Monocyte (primary cell): ENCODE measurements around the gene ID1.

DNA sequence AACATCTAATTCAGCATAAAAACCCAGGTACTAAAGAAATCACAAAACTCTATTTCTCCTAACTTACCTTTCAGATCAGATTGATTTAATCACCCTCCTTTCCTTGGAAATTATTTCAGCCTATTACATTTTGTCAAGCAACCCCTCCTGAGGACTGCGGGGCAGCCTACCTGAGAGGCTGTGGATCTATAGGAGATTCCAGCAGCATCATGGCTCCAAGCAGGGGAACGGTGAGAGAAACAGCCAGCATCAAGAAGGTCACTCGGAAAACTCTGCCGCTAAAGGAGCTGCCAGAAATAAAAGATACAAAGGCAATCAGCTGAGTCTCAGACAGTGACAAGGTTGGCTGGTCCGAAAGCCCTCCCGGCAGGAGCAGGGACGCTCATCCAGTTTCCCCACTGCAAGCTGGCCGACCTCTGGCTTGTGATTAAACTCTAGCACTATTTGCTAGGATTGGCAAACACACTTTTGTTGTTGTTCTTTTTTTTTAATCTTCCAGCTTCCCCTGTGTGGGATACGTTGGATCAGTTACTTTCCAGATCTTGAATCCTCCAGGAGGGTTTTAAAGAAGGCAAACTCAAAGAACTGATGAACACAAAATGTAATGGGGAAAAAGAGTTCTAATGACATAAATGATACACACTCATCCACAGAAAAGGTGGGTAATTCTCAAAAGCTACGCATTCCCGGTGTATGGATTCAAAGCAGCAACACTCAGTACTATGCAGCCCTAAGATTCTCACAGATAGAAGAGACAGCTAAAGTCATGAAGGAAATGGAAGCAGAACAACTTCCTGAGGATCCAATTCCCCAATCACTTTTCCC, 8.6 kb downstream of the APMAP start:
- PRO-cap, 2 experiments, result no peak in any of the 2 experiments

DNA sequence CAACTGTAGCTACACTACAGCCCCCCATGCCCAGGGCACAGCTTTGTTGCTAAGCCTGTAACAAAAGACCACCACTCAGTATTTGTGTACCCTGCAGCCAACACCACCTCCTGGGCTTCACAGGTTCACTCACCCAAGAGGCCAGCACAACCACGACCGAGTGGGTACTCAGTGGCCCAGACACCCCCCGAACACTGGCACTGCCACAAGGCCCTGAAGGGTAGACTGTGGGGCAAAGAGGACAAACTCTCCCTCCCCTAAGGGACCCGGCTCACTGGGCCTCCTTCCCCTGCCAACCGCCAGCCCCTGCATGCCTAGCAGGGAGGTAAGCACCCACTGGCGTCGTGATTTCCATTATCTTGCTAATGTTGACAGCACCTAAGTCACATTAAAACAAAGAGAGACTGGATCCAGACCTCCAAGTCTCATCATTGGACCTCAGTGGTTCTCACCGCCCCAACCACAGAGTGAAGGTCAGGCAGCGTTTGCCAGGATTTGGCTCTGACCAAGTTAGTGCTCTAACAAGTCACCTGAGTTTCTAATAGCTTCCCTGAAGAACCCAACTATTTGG, 13.9 kb upstream of the APMAP start:
- PRO-cap, 2 experiments, result no peak in any of the 2 experiments

GRCh38 chr20:25013317-25013692, 20.8 kb upstream of the APMAP start:
- PRO-cap, 2 experiments, result no peak in any of the 2 experiments

DNA sequence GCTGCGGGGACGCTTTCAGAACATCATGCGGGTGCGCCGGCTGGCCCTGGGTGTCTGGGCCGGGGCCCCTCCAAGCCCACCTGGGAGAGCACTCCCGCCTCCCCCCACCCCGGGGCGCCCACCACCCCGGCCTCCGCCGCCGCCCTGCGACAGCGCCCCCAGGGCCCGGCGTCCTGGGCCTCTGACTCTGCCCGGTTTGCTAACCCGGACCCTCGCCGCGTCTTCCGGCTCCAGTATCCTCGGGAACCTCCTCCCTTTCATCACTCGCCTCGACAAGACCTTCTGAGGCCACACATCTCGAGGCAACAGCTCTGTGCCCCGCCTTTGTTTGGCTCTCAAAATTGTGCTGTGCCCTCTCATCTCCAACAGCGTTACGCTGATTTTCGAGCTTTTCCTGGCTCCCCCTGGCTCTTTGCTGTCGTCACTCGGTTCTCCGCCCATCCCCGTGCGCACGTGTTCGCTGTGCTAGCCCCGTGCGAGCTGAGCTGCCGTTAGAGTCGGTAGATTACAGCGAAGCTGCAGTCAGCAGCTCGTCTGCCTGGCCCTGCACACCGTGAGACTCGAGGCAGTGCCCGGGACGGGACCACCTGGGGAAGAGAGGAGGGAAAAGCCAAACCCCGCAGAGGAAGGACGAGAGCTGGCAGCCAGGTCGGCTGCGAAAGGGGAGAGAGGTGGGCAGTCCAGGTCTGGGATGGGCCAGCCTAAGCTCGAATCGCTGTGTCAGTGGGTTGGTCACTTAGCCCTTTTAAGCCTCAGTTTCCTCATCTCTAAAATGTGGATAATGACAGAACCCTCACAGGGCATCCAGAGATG, 46.9 kb upstream of the ENTPD6 start:
- PRO-cap, 2 experiments, result no peak in any of the 2 experiments

- PRO-cap, 2 experiments, result no peak in any of the 2 experiments
Observed at GRCh38 chr20:25195066-25195496, 431 bp upstream of the ENTPD6 start.

DNA sequence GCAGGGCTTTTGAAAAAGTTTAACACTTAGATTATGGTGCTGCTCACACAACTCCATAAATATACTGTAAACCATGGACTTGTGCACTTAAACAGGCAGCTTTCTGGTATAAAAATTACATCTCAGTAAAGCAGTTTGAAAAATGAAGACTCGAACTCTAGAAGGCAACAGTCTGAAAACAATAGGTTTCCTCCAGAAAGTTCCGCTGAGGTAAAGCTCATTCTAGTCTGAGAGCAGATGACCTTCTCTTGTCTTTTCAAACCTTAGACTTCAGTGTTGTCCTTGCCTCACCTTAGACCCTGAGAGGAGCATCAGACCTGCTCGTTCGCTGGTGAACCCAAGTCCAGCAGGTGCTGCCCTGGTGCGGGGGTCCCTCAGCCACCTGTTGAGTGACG, 14.8 kb upstream of the PYGB start:
- PRO-cap, 2 experiments, result no peak in any of the 2 experiments

DNA sequence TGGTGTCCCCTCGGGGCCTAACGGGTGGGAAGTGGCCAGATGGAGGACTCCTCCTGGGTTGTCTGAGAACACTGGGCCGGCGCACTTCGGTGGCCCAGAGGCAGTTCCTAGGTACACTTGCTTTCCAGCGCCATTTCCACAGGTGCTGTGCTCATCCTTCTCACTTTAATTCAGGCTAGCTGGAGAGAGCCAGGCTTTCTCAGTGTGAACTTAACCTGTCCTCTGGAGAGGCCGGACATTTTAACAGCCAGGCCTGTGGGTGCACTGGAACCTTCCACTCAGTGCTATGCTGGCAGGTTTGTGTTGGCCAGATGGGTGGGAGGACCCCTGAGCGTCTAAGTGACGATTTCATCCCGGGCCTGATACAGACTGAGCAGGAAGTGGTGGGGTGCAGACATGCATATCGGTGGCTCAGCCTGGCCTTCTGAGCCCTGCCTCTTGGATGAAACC, 8.4 kb upstream of the PYGB start:
- PRO-cap, 2 experiments, result no peak in any of the 2 experiments

DNA sequence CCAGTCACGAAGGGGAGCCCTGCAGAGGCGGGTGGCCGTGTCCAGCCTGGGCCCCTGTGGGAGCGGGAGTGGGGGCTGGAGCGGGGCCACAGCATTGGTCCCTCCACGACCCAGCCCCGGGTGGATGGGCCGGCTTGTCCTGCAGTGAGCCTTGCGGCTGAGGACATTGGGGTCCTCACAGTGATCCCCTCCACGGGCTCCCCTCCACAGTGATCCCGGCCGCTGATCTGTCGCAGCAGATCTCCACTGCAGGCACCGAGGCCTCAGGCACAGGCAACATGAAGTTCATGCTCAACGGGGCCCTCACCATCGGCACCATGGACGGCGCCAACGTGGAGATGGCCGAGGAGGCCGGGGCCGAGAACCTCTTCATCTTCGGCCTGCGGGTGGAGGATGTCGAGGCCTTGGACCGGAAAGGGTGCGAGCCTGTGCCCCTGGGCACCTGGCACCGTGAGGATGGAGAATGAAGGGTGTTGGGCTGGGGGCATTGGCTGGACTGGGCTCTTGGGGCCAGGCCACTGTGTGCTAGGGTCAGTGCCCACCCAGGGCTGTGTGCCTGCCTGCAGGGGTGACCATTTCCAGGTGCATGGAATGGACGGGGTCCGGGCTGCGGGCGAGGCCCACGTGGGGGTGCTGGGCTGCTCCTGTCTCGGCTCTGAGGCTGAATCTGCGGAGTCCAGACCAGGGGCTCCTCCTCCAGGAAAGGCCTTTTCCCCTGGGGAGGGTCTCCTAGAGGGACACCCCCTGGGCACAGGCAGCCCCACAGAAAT, 44.5 kb downstream of the PYGB start:
- PRO-cap, 2 experiments, result peak in 1 of 2 experiments; most common plus-strand start position 324 of the sequence (in 1); most common minus-strand start position 199 of the sequence (in 1)

GRCh38 chr20:25354113-25354493, 36.5 kb downstream of the ABHD12 start:
- PRO-cap, 2 experiments, result no peak in any of the 2 experiments

DNA sequence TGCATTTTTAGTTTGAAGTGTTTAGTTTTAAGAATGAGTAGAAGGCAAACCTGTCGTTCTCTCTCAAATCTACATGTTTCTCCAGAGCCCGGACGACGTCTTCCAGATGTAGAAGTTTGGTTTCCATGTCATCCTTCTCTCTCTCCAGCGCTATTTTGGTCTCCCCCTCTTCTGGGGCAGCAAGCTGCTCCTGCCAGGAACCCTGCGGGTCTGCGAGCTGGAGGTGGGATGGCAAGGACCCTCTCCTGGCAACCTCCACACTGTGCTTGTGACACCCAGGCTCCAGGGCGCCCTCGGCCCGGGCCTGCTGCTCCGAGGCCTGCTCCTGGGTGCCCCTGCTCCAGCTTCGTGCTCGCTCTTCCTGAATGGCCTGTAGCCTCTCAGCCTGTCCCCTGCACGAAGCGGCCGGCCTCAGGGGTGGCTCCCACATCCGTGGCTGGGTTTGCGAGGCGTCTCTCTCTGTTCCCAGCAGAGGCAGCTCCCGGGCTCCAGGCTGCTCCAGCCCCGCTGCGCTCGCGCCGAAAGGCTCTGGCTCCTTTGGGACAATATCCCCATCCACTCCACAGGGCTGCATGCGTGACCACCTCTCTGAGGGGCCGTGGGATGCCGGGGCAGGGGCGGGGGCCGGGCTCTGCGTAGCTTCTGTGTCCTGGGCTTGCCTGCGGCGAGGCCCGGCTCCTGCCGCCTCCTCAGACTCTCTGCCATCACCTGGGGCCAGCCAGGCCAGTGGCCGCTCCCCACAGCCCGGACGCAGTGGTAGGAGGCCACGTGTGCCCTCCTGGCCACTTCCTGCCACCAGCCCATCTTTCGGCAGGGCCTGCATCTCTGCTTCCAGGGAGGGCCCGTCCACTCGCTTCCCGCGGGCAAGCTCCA, 68.8 kb downstream of the GINS1 start:
- PRO-cap, 2 experiments, result no peak in any of the 2 experiments

DNA sequence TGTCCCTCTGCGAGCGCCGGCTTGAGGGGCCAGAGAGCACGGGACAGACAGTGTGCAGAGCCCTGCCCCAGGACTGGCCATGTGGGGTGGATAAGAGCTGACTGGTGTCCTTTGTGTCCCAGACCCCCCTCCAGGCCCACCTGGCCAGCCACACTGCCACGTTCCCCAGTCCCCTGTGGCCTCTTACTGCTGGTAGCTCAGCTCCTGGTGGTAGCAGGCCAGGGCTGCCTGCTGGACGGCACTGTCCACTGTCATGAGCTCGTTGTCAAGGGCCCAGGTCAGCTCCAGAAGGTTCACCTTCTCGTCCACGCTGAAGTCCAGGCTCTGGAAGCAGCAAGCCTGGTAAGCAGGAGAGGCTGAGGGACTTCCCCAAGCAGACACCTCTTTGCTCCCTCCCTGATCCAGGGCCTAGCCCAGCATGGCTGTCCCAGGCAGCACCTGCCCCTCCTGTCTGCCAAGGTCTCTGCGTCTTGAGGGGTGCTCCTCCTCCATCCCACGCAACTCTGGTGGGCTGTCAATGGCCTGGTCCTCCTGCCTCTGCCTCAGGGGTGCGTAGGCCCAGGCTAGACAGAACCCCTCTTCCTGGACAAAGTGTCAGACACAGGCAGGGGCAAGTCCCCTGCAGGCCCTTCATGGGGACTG, 87.2 kb downstream of the NINL start:
- PRO-cap, 2 experiments, result no peak in any of the 2 experiments

GRCh38 chr20:29873853-29874271, 1383.6 kb upstream of the DEFB115 start:
- PRO-cap, 2 experiments, result peak in 2 of 2 experiments; most common plus-strand start chr20:29874076 (in 2)

GRCh38 chr20:30282829-30283272, 974.6 kb upstream of the DEFB115 start:
- PRO-cap, 2 experiments, result no peak in any of the 2 experiments

GRCh38 chr20:31517224-31517851, 3.1 kb downstream of the HM13 start:
- PRO-cap, 2 experiments, result no peak in any of the 2 experiments

DNA sequence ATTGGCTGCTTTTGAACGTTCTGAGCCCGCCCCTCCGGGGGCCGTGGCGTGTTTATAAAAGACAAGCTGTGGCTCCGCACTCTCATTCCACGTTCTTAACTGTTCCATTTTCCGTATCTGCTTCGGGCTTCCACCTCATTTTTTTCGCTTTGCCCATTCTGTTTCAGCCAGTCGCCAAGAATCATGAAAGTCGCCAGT, at the start of gene ID1:
ID1 (plus strand) TSS at position 85 of the 198 bp plus-strand sequence.
- PRO-cap, 2 experiments, result peak in 2 of 2 experiments; most common plus-strand start position 85 of the sequence (in 2)

DNA sequence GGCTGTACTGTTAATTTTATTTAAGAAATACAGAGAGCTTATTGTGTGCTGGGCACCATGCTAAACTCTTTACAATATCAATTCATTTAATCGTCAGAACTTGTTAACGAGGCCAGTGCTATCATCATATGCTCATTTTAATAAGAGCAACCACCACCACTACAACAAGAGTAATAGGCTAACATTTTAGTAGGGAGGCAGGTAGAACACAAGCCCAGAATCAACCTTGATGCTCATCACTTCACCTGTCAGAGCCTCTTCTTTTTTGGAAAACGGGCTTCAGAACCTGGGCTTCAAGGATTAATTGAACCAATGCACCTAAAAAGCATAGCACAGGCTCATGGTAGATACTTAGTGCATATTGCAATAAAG, 3.9 kb downstream of the ID1 start:
- PRO-cap, 2 experiments, result no peak in any of the 2 experiments

GRCh38 chr20:31662214-31662738, 24.6 kb downstream of the COX4I2 start:
- PRO-cap, 2 experiments, result no peak in any of the 2 experiments

- PRO-cap, 2 experiments, result no peak in any of the 2 experiments
Observed at GRCh38 chr20:31678121-31679314, 40.8 kb downstream of the COX4I2 start.

DNA sequence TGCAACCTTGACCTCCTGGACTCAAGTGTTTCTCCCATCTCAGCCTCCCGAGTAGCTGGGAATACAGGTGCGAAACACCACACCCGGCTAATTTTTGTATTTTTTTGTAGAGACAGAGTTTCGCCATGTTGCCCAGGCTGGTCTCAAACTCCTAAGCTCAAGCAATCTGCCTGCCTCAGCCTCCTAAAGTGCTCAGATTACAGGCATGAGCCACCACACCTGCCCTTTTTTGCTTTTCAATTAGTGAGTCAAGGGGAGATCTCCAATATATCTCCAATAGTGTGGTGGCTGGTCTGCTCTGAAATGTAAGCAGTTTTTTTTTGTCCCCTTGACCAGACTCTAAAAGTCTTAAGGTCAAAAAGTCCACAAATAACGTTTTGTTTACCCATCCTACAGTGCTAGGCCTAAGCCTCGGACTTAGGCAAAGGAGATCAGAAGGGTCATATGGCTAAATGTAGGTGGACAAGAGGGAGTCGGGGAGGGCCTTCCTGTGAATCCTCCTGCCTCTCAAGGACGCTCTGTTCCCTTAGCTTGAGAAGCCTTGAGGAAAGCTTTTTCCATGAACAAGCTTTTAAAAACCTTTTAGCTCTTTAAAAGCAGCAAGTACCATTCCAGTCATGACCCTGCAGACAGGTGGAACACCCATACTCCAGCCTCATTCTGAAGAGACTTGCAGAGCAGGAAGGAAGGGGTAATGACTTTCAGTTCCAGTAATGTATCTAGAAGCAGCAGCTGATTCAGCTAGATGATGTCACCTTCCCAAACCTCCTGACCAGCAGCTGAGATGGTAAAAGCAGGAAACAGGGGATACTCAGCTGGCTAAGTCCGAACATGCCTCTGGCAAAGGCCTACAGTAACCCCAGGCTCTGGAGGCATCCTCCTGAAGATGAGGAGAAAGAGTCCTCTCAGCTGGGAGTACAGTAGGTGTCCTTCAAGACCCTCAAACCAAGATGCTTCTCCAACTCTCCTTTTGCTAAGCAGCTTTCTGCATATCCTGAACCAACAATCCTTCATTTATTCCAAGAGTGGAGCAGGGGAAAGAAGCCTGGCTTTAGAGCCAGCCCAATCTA, 23.7 kb downstream of the BCL2L1 start:
- PRO-cap, 2 experiments, result no peak in any of the 2 experiments

DNA sequence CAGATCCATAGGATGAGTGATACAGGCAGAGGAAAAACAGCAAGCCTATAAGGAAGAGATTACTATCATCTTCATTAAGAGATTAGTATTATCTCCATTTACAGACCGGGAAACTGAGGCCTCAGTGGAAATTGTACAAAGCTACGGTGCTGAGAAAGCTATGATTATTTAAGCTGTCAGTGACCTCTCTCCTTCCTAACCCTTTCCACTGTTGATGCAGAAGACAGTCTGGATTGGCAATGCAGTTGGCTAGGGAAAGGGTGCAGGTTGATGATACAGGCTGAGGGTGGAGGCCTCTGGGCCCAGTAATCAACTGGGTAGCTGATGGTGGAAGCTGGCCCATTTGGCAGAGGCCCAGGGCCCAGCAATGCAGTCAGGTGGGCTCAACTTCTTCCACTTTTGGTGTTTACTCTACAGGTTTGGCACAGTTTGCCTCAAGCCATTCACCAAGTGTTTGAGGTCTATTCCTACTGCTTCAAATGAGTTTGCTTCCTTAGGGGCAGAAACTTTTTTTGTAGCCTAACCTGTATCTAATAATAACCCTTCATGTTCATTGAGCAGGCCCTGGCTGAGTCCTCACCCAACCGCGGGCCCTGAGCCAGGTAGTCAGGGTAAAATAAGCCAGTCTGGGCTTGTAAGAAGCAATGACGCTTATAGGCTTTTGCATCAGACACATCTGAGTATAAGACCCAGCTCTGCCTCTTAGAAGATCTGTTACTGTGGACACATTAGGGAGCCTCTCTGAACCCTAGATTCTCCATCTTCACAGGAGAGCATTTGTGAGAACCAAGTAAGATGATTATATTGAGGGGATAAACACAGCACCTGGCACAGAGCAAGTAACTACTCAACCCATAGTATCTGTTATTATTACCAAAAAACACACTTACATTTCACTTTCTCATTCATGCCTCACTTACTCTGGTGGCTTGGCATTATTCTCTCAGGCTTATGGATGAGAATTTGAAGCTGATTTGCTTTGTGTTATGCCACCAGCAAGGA, 12.0 kb downstream of the BCL2L1 start:
- PRO-cap, 2 experiments, result no peak in any of the 2 experiments